ENCODE measurements around a stretch of chr20.

DNA sequence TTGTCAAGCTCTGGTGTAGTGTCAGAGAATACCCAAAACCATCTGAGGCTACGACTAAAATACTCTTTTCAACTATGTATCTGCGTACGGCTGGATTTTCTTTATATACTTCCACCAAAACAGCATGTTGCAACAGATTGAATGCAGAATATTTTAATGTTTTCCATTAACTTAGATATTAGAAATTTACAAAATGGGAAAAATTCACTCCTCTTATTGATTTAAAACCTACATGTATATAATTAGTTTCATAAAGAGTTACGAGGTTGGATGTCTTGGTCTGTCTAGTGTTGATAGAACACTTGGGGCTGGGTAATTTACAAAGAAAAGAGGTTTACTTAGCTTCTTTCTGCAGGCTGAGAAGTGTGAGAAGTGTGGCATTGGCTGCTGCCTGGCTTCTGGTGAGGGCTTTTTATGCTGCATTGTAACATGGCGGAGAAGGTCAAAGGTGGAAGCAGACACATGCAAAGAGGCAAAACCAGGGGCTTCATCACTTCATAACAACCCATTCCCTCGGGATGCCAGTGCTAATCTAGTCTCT lies 61.6 kb downstream of the CDS2 start:
- RRBS = no CpG with 5 or more reads among the region's 6 CpGs

- RRBS = no CpG with 5 or more reads among the region's 7 CpGs
These were observed 84.3 kb downstream of the GPCPD1 start for GRCh38 chr20:5526419-5526917.

DNA sequence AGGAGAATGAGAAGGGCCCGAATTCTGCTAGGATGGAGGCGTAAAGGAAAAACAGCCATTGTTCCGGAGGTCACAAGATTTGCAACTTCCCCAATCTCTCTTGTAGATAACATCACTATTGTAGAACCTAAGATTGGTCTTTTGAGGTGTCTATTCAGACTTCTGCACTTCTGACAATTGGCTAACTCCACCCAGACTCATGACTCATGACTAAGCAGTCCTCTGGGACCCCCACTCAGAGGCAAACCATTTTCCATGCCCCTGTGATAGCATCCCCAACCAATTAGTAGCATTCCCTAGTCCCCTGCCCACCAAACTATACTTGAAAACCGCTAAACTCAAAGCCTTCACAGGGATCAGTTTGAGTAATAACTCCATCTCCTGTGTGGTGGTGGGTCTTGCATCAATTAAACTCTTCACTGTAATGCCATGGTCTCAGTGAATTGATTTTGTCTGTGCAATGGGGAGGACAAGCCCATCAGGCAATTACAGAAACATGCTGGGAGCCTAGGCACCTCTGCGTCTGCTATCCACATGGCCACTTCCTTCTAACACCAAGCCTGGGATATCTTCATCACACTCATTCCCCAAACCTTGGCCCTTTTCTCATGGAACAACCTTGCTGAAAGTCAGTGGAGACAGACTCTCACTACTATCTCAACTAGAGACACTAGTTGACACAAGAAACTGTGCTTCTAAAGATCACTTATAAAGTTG lies 70.9 kb downstream of the GPCPD1 start:
- RRBS = no CpG with 5 or more reads among the region's 5 CpGs

DNA sequence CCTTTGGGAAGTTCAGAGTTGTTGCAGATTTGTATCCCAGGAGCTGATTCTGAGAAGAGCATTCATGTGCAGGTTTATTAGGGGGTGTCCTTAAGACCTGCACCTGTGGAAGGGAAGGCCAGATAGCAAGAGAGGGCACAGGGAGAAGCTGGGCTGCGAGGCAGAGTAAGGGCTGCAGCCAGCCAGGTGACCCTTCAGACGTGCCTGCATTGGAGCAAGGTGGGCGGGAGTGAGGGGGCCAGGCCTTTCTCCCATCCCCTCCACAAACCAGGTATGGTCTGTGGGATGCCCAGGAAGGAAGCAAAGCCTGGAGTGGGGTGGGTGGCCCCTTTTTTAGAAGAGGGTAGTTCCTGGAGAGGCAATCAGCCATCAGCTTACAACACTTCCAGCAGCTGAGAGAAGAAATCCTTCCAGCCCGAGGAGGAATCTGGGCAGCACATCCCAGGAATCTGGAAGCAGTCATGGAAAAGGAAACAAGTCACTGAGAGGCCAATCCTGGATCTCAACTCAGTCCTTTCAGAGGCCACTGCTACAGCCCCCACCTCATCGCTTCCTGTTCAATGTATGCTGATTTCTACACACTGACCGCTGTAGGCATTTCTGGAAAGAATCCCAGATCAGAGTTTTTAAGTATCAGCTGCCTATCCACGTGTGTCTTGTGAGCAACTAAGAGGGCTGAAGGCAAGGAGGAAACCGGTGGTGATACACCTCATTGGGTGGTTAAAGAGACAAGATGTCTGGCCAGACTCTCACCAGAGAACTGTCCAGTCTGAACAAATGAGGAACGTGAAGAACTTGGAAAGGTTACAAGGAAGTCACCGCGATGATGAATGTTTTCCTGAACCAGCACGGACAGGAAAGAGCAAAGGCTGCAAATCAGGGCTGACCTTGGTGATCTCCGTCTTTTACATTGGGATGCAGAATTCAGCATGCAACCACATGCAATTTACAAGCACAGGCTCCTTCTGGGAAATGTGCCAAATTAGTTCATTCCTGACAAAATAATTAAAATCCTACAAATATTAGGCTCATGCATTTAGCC lies 46.5 kb upstream of the GPCPD1 start:
- RRBS = no CpG with 5 or more reads among the region's 13 CpGs

DNA sequence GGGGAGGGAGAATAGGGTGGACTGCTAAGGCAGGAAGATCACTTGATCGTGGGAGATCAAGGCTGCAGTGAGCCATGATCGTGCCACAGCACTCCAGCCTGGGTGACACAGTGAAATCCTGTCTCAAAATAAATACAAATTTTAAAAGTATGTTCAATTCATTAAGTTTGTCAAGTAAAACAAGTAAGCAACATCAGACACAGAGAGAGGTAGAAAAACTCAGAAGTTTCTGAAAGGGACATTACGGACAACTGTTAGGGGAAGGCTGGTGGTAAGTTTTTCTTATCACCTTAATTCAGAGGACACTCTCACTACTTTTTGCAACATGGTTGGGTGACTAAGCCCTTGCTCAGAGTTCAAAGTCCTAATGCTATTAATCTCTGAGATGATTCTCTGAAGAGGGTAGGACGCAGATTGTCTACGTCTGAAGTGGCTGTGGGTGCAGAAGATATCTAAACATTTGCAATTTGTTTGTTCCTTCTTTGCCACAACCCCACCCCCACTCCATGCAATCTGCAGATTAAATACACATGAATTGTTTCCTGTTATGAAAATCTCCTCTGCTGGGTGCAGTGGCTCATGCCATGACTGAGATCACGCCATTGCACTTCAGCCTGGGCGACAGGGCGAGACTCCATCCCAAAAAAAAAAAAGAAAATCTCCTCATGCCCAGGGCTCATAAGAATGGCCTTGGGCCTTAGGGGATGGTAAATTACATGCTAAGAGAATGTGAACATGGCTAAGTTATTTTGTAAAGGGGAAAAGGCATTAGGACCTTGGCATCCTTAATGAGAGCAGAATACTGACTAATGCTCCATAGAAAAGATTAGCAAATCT lies 12.9 kb upstream of the SHLD1 start:
- RRBS = no CpG with 5 or more reads among the region's 8 CpGs

- RRBS = no CpG with 5 or more reads among the region's 1 CpG
These were observed 78.0 kb upstream of the CHGB start for GRCh38 chr20:5833362-5833711.

DNA sequence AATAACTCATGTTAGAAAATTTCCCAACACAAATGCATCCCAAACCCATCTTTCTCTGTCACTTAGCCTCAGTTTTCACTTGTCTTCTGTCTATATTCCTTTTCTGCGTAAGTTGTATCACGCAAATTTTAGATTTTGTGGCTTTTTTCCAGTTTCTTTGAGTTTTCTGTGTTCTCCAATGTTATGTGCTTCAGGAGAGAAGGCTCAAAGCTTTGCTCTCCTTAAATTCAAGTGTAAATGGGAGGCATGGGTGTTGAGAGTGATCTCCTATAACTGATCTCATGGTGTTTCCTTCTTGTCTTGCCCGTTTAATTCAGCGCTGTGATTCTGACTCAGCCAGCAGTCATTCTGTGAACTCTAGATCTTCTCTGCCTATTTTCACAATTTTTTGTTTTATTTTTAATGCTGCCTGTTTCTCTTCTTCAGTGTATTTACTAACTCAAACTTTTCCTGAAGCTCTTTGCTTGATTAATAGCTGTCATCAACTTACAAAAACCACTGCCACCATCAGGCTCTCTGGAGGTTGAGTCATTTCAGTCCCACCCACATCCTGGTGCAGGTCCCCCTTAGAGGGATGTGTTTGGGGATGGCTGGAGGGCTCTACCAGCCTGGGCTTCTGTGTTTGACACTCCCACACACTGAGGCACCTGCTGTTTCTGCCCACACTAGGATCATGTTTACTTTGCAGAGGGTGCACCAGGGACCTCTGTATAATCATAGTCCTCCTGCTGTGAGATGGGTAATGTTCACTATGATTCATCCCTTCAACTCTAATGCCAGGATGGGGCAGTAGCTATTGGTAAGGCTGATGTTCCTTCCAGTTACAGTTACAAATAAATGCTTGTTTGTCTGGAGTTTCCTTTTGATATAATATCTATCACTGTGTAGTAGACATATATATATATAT lies 67.2 kb upstream of the CHGB start:
- RRBS = no CpG with 5 or more reads among the region's 4 CpGs

GRCh38 chr20:6014195-6014792 lies 8.4 kb downstream of the CRLS1 start:
- RRBS = no CpG with 5 or more reads among the region's 4 CpGs

- RRBS = no CpG with 5 or more reads among the region's 5 CpGs
These were observed 16.5 kb downstream of the LRRN4 start for GRCh38 chr20:6037177-6037894.

DNA sequence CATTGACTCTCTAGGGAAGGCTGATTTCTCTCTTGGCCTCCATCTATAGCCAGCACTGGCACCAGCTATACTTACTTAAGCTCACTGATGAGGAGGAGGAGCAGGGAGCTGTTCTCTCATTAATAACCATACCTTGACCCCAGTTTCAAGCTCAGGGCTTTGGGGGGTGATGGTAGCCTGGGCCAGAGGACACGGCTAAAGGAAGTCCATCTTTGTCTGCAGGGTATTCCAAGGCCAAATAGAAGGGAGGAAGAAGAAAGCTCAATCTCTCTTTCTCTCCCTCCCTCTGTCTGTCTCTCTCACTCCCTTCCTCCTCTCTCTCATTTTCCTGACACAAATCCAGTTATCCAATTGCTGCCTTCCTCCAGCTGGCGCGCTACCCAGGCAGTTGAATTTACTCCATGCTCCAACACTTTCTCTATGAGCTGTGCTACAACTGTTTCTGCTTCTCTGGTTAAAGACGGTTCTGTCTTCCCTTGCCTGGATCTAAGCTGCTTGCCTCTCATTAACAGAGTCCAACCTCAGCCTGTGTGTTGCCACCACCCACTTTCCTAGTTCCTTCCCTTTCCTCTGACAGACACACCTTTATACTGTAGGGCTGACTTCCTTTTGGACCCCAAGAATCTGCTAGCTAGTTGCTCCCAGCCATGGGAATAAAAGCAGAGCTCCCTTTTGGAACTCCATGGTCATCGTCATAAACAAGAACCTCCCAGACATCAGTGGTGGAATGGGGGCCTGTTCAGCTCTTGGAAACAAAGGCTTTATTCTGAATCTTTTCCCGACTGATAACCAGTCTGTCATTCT lies 31.6 kb upstream of the BMP2 start:
- RRBS = no CpG with 5 or more reads among the region's 6 CpGs

- RRBS = no CpG with 5 or more reads among the region's 4 CpGs
These were observed 20.5 kb upstream of the BMP2 start for GRCh38 chr20:6746934-6747459.

DNA sequence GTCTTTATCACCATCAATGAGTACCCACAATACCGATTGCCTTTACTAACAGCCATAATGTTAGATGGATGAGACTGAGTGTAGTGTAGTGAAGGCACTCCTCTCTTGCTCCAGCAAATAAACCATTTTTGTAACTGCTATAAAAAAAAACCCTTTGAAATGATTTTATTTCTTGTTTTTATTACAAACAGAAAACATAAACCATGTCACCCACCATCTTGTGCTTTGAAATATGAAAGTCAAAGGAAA lies 860 bp downstream of the HAO1 start:
- RRBS = no CpG with 5 or more reads among the region's 1 CpG

DNA sequence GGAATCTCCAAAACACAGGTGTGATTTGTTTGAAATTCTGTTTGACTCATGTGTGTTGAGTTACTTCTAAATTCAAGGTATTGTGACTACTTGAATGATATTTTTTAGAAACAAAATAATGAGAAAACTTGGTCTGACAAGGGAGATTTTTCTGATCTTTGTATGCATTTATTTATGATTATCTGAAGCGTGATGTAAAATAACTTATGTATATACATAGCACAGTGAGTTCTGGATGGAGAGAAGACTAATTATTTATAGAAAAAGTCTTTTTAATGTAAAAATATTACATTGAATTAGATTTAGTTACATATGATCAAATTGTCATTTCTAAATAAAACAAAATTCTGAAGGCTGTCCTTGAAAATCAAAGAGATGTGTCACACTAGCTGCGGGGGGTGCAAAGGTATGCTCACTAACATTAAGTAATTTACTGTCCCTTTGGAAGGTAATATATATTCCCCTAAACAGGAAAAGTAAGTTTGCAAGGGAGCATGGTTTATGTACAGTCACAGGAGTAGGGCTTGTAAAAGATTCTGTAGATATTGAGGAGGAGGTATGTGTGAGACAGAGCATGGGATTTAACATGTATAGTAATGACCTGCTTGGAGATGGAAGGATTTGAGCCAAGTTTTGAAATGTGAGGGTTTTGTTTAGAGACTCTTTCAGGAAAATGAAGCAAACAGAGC lies 284.2 kb downstream of the PLCB1 start:
- RRBS = no CpG with 5 or more reads among the region's 2 CpGs

- RRBS = no CpG with 5 or more reads among the region's 9 CpGs
These were observed 410.1 kb downstream of the PLCB1 start for GRCh38 chr20:8542166-8542500.

DNA sequence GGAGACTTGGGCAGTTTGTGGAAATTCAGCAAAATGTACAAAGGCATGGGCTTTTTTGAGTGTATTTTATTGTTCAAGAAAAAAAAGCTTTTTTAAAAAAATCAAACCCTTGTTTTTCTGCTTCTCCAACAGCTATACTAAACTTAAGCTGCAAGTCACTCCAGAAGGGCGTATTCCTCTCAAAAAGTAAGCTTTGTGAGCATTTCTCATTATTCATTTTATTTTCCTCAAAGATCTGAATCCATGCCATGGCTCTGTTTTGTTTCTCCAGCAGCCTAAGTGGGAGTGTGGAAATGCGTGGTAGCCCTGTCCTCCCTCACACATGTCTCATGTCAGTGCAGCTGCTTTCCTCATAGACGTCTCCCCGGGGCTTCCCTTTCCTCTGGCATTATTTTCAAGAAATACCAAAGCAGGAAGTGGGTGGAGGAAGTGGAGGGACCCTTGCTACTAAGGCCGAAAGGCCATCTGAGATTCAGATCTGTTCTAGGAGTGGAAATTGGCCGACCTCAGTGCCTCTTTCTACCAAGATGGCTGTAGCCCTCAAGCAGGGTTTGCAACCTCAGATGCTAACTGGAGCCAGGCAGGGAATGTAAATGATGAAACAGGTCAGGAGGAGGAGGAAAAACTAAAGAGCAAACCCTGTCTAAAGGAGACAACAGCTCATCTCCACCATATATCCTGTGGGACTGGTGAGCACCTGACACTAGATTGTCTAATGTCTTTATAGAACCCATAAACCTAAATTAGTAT lies 420.9 kb upstream of the PLCB4 start:
- RRBS = no CpG with 5 or more reads among the region's 6 CpGs

DNA sequence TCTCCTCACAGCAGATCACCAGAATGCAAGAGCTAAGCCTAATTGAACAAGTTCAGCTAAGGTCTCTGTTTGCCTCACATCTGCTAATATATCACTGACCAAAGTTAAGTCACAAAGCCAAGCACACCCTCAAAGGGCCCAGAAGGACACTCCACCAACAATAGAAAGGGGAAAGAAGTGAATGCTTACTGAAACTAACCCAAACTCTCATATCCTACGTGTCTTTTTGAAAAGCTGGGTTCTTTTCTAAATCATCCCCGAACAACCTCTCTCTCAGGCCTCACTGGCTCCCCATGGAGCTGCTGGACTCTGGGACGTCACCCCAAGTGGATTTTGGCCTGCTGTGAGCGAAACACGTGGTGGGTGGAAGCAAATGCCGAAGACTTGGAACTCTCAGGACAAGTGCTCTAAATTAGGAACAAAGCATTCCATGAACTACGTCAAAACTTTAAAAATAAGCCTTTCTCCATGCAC lies 167.5 kb upstream of the PLCB4 start:
- RRBS = no CpG with 5 or more reads among the region's 7 CpGs

GRCh38 chr20:9292917-9293538 lies 221.4 kb upstream of the LAMP5 start:
- RRBS = no CpG with 5 or more reads among the region's 6 CpGs

DNA sequence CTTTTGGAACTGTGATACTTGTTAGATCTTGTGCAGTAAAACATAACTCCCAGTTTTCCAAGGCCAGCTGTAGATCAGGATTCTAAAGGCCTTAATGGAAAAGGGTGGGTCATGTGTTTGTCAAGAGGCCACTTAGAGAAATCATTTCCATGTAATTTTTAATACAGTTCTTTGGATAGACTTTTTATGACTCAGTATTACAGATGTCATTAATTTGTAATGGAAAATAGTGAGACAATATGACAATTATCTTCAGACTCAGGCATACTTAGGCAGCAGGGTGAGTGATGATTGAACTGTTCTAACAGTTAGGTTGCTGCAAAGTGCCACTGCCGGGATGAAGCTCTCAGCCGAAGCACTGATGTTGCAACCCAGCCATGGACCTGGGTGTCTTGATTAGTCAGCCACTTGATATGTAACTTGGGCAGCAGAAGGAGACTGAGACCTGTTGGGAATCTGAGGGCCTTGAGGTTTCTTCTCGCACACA lies 52.1 kb downstream of the SLX4IP start:
- RRBS = no CpG with 5 or more reads among the region's 3 CpGs

All from HGPS cell (cell line).